ENCODE data around the genes TMCO6, PCDHAC2, PCDHB4, PCDHB5, PCDHB12 and PCDHGA4.

DNA sequence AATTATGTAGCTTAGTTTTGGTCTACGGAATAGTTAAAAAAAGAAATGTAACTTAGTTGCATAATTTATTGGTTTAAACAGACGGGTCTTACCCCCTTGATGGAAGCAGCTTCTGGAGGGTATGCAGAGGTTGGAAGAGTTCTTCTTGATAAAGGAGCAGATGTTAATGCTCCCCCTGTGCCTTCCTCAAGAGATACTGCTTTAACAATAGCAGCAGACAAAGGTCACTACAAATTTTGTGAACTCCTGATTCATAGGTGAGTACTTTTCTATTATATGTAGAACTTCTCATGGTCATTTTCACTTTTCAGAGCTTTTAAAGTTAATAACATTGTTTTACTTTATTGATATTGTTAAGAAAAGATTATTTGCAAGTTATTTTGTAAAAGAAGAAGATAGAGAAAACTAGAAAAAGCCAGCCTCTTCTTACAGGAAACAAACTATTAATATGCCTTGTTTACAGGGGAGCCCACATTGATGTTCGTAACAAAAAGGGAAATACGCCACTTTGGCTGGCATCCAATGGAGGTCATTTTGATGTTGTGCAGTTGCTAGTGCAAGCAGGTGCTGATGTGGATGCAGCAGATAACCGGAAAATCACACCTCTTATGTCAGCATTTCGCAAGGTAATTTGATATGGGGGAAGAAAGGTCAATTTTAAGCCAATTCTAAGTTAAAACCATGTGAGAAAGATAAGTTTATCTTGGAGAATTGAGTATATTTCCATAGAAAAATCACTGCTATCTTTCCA, 37.7 kb upstream of the EIF4EBP3 start:
- RRBS: no CpG with 5 or more reads among the region's 6 CpGs

- RRBS: no CpG with 5 or more reads among the region's 9 CpGs
These were observed 32.2 kb upstream of the EIF4EBP3 start for GRCh38 chr5:140515298-140515633.

- RRBS: 65% methylated on average over 2 of the region's 9 CpGs
These were observed 1.6 kb downstream of the EIF4EBP3 start for GRCh38 chr5:140548833-140549783.

DNA sequence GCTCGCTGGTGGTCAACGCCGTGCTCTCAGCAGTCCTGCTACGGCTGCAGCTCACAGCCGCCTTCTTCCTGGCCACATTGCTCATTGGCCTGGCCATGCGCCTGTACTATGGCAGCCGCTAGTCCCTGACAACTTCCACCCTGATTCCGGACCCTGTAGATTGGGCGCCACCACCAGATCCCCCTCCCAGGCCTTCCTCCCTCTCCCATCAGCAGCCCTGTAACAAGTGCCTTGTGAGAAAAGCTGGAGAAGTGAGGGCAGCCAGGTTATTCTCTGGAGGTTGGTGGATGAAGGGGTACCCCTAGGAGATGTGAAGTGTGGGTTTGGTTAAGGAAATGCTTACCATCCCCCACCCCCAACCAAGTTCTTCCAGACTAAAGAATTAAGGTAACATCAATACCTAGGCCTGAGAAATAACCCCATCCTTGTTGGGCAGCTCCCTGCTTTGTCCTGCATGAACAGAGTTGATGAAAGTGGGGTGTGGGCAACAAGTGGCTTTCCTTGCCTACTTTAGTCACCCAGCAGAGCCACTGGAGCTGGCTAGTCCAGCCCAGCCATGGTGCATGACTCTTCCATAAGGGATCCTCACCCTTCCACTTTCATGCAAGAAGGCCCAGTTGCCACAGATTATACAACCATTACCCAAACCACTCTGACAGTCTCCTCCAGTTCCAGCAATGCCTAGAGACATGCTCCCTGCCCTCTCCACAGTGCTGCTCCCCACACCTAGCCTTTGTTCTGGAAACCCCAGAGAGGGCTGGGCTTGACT, 3.6 kb downstream of the SLC35A4 start:
- RRBS: no CpG with 5 or more reads among the region's 9 CpGs

DNA sequence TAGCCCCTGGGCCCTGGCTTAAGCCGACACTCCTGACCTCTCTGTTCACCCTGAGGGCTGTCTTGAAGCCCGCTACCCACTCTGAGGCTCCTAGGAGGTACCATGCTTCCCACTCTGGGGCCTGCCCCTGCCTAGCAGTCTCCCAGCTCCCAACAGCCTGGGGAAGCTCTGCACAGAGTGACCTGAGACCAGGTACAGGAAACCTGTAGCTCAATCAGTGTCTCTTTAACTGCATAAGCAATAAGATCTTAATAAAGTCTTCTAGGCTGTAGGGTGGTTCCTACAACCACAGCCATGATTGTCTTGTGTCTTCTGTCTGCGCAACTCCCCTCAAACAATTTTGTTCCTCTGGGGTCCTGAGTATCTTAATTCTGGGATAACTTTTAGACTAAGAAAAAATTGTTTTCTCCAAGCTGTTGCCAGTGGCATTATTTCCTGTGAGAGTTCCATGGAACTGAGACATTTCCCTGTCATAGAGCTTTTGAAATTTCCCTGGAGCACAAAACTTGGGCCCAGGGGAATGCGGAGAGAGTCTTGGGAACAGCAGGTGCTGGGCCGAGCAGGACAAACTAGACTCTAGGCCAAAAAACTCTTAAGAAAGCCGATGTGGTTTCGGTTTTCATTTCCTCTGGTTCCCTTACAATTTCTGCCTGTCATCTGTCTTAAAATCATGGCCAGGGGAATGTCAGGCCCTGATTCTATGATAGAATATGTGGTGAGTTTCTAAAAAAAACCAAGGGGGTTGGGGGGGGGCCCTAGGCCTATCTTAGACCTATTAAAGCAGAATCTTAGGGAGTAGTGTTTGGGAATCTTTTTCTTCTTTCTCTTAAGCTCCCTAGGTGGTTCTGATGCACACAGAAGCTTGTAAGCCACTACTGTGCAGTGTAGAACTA, 4.4 kb downstream of the SLC35A4 start:
- RRBS: no CpG with 5 or more reads among the region's 7 CpGs

DNA sequence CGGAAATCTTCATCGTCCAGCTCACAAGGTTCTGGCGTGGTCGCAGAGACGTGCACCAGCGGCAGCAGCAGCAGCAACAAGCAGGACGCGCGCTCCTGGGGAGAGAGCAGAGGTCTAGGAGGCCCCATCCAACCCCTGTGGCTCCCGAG, 215 bp downstream of the CD14 start:
- RRBS: no CpG with 5 or more reads among the region's 10 CpGs

DNA sequence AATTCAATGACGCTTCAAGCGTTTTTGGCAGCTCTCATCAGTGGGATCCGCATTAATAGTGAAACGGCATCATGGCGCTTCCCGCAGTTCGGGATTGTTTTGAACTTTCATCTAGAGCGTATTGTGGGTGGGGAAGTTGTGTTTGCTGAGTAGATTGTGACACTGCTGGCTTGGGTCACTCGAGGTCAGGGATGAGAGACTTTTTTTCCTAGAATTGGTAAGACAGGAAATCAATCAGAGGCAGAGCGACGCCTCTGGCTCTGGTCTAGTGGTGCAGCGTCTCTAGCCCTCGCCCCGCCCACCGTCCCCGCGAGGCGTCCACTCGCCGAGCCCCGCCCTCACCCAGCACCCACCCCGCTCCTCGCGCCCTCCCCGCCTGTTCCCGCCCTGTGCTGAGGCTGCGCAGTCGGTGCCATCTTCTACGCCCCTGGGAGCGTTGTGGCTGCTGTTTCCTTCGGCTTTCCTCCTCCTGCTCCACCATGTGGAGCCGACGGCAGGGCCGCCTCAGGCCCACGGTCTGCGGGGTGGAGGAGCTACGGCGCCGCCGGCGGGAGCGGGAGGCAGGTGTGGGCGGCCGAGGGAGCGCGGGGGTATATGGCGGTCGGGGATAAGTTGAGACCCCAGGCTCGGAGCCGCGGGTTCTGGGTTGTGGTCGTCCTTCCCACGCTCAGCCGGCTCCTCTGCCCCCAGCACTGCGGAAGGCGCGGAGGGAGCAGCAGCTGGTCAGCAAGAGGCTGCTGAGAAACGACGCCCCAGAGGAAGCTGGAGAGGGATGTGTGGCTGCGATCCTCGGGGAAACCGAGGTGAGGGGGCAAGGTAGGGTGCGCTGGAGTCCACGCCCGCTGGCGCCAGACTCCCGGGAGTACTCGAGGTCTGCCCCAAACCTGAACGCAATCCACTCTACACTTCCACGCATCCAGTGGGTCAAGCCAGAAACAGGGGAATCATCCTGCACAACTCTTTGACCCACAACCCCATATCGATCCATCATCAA, at the start of gene TMCO6:
TMCO6 (plus strand) TSS at position 403 of the 994 bp plus-strand sequence.
- RRBS: no CpG with 5 or more reads among the region's 71 CpGs

GRCh38 chr5:140658711-140659183, 6.0 kb upstream of the WDR55 start:
- RRBS: no CpG with 5 or more reads among the region's 17 CpGs

DNA sequence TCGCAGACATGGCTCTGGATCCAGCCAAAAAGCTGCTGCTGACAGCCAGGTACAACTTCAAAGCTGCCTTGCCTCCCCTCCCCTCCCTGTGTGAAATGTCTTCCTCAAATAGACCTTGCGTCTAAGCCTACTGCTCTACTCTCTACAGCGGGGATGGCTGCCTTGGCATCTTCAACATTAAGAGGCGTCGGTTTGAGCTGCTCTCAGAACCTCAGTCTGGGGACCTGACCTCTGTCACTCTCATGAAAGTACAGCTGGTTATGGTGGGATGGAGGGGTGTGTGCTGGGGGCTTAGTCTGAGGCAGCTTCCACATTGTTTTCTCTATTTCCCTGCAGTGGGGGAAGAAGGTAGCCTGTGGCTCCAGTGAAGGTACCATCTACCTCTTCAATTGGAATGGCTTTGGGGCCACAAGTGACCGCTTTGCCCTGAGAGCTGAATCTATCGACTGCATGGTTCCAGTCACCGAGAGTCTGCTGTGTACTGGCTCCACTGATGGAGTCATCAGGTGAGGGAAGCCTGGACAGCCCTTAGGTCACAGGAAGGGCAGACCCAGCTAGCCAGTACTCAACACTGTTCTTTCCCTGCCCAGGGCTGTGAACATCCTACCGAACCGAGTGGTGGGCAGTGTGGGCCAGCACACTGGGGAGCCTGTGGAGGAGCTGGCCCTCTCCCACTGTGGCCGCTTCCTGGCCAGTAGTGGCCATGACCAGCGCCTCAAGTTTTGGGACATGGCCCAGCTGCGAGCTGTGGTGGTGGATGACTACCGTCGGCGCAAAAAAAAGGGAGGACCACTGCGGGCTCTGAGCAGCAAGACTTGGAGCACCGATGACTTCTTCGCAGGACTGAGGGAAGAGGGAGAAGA, 4.3 kb downstream of the WDR55 start:
- RRBS: no CpG with 5 or more reads among the region's 19 CpGs

GRCh38 chr5:140701951-140702215, 1.6 kb downstream of the ZMAT2 start:
- RRBS: no CpG with 5 or more reads among the region's 2 CpGs

DNA sequence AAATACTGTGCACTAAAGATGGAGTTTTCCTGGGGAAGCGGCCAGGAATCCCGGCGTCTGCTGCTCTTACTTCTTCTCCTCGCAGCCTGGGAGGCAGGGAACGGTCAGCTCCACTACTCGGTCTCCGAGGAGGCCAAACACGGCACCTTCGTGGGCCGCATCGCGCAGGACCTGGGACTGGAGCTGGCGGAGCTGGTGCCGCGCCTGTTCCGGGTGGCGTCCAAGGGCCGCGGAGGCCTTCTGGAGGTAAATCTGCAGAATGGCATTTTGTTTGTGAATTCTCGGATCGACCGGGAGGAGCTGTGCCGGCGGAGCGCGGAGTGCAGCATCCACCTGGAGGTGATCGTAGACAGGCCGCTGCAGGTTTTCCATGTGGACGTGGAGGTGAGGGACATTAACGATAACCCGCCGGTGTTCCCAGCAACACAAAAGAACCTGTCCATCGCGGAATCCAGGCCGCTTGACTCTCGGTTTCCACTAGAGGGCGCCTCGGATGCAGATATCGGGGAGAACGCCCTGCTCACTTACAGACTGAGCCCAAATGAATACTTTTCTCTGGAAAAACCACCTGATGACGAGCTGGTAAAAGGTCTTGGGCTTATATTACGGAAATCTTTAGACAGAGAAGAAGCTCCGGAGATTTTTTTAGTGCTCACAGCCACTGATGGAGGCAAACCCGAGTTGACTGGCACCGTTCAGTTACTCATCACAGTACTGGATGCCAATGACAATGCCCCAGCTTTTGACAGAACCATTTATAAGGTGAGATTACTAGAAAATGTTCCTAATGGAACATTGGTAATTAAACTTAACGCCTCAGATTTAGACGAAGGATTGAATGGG, 523 bp downstream of the PCDHA4 start:
- RRBS: 21% methylated on average over 4 of the region's 47 CpGs

DNA sequence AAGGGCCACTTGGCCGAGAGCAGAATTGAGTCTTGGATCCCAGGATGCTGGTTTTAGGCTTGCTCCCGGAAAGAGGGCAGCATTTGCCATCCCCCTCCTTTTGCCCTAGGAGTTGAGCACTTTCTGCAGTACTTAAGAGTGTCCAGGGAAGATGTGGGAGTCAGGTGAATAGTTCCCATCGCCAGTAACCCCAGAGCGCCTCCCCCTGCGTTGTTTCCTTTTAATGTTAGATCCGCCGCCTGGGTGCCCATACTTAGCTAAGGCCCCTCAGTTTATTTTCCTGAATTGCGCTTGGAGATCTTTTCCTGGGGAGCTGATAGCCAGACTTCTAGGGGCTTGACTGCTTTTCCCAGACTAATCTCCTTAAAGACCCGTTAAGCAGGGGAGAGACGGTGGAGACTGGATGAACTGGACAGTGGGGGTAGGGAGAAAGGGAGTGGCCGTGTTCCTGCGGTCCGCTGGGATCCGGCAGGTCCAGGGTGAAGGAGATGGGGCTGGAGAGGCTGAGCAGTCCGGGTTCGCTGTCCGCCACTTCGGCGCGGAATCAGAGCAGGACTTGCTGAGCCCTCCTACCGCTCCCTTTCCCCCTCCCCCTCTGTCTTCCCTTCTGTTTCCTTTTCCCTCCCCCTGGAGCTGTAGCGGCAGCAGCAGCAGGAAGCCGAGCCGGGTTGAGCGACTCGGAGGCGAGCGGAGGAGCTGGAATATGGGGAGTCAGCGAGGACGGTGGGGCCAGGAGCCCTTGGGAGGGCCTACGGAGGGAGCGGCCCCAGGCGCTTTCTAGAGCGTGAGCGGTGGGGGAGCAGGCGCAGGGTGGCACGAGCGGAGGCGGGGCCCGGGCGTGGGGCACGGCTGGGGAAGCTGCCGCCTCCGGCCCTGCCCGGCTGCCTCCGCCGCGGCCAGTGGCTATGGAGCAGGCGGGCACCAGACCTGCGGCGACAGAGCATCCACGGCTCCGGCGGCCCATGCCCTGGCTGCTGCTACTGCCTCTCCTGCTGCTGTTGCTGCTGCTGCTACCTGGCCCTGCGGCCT, at the start of gene PCDHAC2:
PCDHAC2 (plus strand) TSS at position 615 of the 1,029 bp plus-strand sequence.
- RRBS: 2% methylated on average over 14 of the region's 55 CpGs

GRCh38 chr5:141001165-141001829, 35.0 kb downstream of the PCDHAC2 start:
- RRBS: no CpG with 5 or more reads among the region's 12 CpGs

DNA sequence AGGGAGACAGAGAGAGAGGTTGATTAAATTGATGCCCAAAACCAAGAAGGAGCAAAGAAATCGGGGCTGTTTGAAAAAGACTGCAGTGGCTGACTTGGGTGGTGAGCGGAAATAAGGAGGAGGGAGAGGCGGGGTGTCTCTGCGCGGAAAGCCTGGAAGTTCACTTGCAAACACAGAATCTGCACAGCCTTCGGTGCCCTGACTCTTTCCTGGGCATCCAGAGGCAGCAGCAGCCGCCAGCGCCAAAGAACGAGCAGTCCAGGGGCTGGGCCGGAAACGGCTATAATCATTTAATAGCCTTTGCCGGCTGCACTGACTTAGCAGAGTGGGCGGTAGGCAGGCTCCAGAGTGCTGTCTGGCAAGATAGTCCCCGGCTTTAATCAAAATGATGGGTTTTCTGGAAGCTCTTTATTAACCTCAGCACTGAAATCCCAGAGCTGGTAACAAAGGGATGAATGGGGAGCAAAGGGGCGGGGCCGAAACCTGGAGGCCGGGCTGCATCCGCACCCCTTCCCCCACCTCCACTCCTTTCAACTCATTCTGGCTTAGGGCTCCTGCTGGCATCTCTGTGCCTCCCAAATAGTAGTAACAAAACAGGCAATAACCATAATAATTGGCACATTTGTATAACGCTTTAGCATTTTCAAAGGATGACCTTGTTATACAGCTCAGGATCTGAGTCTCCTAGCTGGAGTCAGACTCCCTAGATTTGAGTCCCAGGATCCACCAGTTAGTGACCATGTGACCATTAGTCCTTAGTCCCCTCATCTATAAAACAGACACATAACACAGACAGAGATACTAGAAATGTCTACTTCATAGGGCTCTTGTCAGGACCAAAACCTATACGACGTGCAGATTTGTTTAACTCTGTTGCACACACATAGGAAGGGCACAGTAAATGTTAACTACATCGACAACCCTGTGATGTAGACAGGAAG, 35.8 kb downstream of the PCDHAC2 start:
- RRBS: 3% methylated on average over 3 of the region's 22 CpGs

DNA sequence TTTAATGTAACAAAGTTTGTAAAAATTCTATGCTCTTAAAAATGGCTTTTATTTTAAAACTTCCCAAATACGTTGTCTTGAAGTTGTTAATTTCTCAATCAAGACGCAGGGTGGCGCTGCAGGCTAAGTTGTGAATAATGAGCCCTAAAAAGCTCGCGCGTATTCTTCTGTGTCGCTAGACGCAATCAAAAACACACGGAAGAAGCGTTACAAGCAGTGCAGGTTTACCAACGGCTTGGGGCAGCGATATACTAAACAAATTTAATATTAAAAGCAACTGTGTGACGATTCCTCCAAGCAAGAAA, at the start of gene PCDHB4:
PCDHB4 (plus strand) TSS at position 194 of the 305 bp plus-strand sequence.
- RRBS: no CpG with 5 or more reads among the region's 13 CpGs

GRCh38 chr5:141134868-141135460, at the start of gene PCDHB5:
Gene PCDHB5 (plus strand): TSS chr5:141135206.
- RRBS: no CpG with 5 or more reads among the region's 16 CpGs

GRCh38 chr5:141208575-141208936, at the start of gene PCDHB12:
Gene PCDHB12 (plus strand): TSS chr5:141208719.
- RRBS: no CpG with 5 or more reads among the region's 10 CpGs

- RRBS: no CpG with 5 or more reads among the region's 3 CpGs
These were observed at the start of gene PCDHGA4 for GRCh38 chr5:141354715-141355137. Gene PCDHGA4 (plus strand): TSS chr5:141355021.

- RRBS: no CpG with 5 or more reads among the region's 30 CpGs
These were observed 363 bp downstream of the PCDHGA4 start for GRCh38 chr5:141355138-141355629.